ENCODE data around the genes SRI and HEPACAM2.

GRCh38 chr7:87712488-87713070, 84.4 kb downstream of the RUNDC3B start:
- PRO-cap = no peak

GRCh38 chr7:87873988-87874312, 2.2 kb downstream of the SLC25A40 start:
- PRO-cap = no peak

DNA sequence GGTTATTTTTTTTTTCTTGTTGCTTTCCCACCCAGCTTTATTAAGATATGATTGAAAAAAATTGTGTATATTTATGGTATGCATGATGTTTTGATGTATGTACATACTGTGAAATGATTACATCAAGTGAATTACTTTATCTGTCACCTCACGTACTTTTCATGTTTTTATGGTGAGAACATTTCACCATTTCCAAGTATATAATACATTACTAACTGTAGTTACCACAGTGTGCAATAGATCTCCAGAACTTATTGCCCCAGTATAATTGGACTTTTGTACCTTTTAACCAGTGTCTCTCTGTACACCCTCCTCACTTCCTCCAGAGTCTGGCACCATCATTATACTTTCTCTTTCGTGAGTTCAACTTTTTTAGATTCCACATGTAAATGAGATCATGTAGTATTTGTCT, 111.3 kb downstream of the ADAM22 start:
- PRO-cap = no peak

DNA sequence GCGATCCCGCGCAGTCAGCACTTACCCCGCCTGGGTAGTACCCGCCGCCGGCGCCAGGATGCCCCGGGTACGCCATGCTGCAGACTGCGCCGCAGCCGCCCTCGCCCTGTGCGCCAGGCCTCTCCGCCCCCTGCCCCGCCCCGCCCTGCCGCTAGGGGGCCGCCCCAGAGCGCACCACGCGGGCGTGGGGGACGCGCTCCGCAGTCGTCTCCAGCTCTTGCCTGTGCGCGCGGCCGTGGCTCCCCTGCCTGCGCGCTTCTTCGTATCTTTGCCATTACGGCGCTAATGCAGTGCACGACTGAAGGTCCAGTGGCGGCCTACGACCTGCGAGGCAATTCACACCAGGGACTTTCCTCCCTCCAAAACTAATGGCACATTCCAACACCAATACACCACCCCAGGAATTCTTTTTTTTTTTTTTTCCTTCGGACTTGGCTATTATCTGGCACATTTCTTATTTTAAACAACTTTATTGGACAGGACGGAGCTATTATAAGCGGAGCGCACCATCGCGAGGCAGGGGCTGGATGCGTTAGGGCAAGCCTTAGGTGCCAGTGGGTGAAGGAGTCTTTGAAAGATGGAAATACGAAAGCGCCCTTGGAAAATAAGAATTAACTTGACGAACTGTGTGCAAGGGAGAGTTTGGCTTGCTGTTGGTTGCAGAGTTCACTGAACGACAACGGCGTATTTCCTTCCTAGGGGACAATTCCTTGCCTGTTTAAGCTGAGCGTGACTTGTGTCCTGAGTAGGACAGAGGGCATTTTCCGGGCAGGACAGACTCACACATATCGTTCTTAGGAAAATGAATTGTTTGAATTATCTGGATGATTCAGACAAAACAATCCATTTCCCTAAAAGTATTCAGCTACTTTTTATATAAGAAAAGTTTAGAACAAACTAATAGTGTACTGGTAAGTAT, at the start of gene SRI:
Gene SRI (minus strand): TSS at position 88 of the 919 bp plus-strand sequence.
- PRO-cap = bidirectional peak, plus-strand start at position 274 of the sequence, minus-strand start at position 86 of the sequence; bidirectional peak, plus-strand start at position 748 of the sequence, minus-strand start at position 628 of the sequence

DNA sequence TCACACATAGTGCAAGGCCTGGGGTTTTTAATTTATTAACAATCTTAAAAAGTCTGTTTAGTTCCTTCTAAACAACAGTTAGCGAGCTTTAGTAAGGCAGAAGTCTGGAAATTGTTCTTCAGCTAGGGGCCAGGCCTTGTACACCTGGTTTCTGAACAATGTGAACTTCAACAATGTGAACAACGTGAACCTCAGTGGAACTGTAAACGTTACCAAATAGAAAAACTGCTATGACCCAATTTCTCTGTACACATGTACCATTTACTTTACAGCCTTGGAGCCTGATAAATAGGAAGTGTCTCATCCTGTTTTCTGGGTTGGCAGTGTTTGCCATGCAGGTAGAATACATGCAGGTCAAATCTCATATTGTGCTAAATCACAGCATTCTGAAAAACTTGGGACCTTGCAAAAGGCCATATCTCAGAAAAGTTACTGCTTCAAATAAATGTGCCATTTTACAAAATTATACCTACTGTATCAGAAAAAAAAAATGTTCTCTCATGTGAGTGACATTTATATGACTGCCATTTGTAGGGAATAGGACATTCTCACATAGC, 1.6 kb downstream of the STEAP4 start:
- PRO-cap = no peak

DNA sequence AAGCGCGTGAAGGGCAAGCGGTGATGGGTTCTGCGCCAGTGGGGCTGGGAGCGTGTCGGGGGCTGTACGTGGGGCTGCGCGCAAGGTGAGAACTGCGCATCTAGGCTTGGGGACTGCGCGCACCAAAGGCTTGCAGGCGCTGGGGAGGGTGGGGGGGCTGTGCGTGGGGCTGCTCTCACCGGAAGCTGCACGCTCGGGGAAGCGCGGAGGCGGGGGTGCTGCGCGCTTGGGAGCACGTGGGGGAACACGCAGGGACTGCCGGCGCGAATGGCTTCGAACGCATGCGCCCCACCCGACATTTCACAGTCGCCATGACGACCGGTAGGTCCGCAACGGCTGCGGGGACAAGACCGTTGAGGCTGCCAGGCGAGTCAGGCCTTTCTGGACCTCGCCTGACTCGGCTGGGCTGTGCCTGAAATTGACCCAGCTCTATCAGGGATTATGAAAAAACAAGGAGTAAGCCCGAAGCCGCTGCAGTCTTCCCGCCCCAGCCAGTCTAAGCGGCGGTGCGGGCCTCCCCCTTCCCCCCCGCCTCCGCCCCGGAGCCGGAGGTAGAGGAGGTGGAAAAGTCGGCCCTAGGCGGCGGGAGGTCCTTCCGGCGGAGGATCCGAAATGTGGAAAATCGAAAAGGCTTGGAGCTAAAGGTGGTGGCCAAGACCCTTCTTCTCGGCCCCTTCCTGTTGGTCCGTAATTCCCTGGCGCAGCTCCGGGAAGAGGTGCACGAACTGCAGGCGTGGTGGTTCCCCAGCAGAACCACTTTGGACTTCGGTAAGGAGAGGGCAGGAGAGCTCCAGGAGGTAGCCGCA, 35.0 kb upstream of the STEAP1 start:
- PRO-cap = no peak

DNA sequence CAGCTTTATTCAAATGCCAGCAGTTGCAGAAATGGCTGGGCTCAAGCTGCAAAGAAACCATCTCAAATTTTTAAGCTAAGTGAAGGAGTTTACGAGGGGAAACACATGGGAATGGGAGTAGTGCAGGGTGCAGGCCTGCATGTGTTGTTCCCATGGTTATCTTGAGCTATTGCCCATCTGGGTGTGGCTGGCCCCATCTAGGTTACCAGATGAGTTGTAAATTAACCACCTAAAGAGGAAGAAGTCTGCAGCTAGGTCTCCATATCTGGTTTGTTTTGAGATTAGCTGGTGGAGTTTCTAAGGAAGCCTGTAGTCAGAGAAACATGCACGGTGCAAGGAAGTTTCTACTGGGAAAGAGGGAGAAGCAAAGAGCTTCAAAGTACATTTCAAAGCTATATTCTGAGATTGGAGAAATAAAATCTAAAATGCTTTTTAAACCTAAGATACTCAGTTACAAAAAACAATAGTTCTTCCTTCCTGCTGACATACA, 23.2 kb upstream of the STEAP2 start:
- PRO-cap = no peak

GRCh38 chr7:90231298-90231692, 13.7 kb upstream of the CFAP69 start:
- PRO-cap = no peak

- PRO-cap = no peak
Observed at GRCh38 chr7:90347602-90348143, 1.2 kb downstream of the GTPBP10 start.

GRCh38 chr7:90596735-90597075, 584 bp downstream of the CDK14 start:
- PRO-cap = bidirectional peak, plus-strand start at chr7:90596852, minus-strand start at chr7:90596808

DNA sequence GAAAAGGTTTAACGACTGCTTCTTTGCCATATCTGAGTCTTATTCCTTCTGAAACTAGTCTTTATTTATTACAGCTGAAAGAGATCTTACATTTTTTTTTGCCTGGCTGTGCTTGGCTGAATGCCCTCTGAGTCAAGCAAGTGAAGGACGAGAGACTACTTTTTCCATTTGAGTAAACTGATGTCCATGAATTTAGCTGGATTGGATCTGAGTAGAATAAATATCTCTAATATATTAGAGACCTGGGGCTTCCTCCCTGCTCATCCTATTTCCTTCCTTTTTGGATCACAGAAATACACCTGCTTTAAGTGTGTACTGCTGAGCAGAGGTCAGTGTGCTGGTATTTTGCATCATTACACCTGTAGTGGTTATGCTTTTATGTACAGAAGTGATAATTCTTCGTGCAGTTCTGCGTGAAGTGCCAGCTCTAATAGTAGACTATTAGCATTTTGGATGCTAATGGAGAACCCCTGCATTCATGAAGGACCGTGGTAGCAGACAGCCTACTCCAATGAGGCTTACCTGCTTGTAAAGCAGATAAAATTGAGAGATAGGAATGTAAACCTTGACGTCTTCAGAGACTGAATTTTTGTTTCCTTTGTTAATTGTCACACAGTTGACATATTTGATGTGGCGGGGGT, 114.2 kb downstream of the CDK14 start:
- PRO-cap = no peak

- PRO-cap = no peak
Observed at GRCh38 chr7:91945343-91945885, 4.8 kb downstream of the AKAP9 start.

- PRO-cap = no peak
Observed at GRCh38 chr7:91946122-91946866, 5.6 kb downstream of the AKAP9 start.

DNA sequence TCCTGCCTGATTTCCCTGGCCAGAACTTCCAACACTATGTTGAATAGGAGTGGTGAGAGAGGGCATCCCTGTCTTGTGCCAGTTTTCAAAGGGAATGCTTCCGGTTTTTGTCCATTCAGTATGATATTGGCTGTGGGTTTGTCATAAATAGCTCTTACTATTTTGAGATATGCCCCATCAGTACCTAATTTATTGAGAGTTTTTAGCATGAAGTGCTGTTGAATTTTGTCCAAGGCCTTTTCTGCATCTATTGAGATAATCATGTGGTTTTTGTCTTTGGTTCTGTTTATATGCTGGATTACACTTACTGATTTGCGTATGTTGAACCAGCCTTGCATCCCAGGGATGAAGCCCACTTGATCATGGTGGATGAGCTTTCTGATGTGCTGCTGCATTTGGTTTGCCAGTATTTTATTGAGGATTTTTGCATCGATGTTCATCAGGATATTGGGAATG, 64.2 kb downstream of the AKAP9 start:
- PRO-cap = no peak

- PRO-cap = no peak
Observed at GRCh38 chr7:92096654-92097365, 37.5 kb downstream of the CYP51A1 start.

DNA sequence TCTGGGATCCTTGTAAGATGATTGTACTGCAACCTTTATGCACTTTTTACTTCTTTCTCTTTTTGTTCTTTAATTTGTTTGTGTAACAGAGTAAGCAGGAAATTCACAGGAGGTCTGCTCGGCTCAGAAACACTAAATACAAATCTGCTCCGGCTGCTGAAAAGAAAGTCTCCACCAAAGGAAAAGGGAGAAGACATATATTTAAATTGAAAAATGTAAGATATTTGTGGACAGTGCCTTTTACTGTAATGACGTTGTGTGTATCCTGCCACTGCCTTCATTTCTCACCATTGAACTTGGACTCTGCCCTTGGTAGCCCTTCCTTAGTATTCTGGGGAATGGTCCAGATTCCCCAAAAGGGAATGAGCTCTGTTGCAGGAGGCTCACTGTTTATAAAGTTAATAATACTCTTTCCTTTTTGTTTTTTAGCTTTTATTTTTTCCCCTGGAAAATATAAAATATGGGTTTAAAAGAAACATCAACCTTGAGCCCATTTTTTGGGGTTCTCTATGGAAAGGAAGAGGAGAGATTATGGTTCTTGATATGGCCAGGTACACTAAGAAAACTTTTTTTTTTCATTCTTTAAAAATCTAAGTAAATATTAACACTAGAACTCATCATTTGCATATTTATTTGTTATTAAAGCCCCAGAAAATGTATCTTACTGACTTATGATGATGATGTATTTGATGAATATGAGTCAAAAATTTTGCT, 1.5 kb downstream of the GATAD1 start:
- PRO-cap = no peak

- PRO-cap = no peak
Observed at GRCh38 chr7:92612277-92612687, 22.1 kb upstream of the FAM133B start.

- PRO-cap = no peak
Observed at GRCh38 chr7:92633317-92633969, 43.3 kb upstream of the FAM133B start.

- PRO-cap = no peak
Observed at GRCh38 chr7:92801490-92802123, 34.8 kb downstream of the CDK6 start.

DNA sequence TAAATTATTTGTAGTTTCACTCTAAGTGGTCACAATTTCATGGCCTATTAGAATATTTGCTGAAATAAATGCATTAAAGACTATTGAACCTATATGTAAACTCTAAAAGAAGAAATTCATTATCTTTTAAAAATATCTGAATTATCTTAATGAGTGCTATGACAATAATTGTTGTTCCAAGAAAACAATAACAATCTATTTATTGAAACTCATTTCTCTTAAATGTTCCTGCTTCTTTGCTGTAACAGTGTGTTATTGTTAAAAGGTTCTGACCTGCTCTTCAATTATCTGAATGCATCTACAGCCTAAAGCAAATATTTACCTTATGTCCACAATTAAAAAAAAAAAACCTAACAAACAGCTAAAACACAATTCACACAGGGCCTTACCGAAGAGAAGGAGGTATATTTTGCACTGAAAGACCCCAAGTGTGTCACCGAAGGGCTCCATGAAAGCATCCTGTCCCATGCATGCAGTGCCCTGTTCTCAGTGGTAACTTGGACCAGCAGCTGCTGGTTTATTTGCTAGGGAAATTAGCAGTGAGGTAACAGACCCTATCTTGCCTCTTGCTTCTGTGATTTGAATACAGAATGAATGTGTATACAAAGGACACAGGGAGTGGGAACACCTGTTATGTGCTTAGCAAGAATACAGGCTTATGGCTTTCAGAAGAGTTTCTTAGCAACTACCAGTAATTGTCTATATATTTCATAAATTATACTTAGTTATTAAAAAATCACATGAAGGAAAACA, at the start of gene HEPACAM2:
Gene HEPACAM2 (minus strand): TSS at position 491 of the 753 bp plus-strand sequence.
- PRO-cap = no peak